Lower leg skin (tissue), 2 donors: ENCODE results near the genes GPR82 and KRBOX4.

- PRO-cap, result unidirectional peak, minus-strand start at chrX:41449727
- RAMPAGE, long total RNA, 2 experiments, result no peak in any of the 2 experiments
Observed at GRCh38 chrX:41449427-41450104, 2.4 kb downstream of the NYX start.

- PRO-cap, result no peak
- RAMPAGE, long total RNA, 2 experiments, result start-site peak on the minus strand in 1 of 2 experiments, at chrX:41520376-41520753 at its widest, 8 reads per replicate
Observed at GRCh38 chrX:41520234-41520795, 73.2 kb downstream of the NYX start.

- PRO-cap, result no peak
- RAMPAGE, long total RNA, 2 experiments, result no peak in any of the 2 experiments
Observed at GRCh38 chrX:41686749-41687200, 2.0 kb upstream of the GPR34 start.

DNA sequence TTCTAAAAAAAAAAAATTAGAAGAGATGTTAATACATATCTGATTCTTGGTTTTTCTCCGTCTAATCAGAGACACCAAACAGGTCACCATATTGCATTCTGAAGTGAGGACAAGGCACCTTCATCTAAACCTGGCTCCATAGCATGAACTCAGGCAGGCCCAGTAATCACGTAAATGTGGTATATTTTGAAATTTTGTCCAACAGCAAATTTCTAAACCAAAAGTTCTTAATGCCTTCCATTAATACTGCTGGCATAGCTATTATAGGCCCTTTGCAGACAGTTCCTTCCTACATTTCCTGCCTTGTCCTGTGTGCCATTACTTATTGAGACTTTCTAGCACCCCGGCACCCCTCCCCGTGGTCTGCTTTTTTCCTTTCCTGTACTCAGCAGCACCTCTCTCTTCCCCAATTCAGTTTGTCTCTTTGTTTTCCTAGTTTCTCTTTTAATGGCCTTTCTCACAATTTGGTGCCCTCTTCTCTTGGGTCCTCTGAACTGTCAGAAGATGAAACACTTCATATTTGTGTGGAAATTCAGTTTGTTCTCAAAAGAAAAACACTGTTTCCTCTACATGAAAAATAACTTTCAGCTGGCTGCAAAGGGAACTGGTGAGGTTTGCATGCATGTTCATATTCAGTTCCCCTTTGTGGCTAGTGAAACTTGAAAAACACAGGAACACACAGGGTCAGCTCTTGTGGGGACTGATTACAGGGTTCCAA, 16.9 kb downstream of the GPR34 start:
- PRO-cap, result no peak
- RAMPAGE, long total RNA, 2 experiments, result no peak in any of the 2 experiments

DNA sequence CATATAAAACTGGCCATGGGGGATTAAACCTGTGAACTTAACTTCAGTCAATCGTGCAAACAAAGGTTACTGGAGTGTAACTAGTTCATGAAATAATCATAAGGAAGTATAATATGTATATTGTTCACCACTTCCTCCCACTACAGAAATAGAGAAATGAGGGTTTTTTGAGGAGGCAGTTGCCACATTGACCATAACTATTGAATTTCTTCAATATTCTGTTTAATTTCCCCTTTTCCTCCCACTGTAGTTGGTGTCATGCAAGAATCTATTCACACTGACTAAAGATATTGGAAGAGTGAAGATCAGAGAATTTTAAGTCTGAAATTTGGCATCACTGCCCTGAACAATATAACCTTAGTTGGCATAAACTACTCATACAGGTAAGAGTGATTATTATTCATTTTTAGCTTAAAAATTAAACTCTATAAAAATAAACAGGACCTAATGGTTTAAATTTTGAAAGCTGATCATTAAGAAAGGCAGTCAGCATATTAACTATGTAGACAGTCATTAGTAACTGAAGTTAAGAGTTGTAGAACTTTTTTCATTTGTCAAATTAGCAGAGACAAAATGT, at the start of gene GPR82:
TSS of gene GPR82 (plus strand) at position 275 of the 577 bp plus-strand sequence.
- PRO-cap, result no peak
- RAMPAGE, long total RNA, 2 experiments, result no peak in any of the 2 experiments

GRCh38 chrX:41733756-41734363, 9.9 kb downstream of the GPR82 start:
- PRO-cap, result no peak
- RAMPAGE, long total RNA, 2 experiments, result no peak in any of the 2 experiments

GRCh38 chrX:43618491-43618826, 37.6 kb upstream of the MAOA start:
- PRO-cap, result no peak
- RAMPAGE, long total RNA, 2 experiments, result no peak in any of the 2 experiments

- PRO-cap, result no peak
- RAMPAGE, long total RNA, 2 experiments, result no peak in any of the 2 experiments
Observed at GRCh38 chrX:43655183-43655977, 719 bp upstream of the MAOA start.

- PRO-cap, result no peak
- RAMPAGE, long total RNA, 2 experiments, result no peak in any of the 2 experiments
Observed at GRCh38 chrX:43658643-43658903, 2.5 kb downstream of the MAOA start.

DNA sequence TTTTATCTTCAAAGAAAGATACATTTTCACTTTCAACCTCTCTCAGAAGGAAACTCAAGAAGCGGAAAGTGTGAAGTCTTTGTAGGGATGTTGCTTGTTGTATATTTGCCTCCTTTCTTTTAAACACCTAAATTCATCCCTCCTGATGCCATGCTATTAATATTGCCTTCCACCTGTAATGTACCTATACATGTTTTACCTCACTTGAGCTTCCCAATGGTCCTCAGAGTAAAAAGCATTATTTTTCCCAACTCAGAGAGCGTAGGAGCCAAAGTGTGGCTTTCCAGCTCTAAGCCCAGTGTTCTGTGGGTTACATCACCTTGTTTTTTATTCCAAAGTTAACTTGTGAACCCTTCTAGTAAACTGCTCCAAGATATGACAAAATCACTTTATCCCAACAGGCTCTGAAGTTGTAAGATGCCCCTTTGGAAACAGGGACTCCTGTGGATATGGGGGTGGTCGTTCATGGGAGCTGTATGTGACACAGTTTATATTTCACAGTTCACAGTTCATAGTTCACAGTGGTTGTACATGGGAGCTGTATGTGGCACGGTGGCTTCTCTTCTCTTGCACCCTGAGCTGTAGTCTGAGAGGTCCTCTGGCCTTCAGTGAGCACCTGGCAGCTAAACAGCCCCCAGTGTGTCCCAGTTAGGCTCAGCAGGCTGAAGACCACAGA, 44.0 kb downstream of the MAOA start:
- PRO-cap, result no peak
- RAMPAGE, long total RNA, 2 experiments, result no peak in any of the 2 experiments

DNA sequence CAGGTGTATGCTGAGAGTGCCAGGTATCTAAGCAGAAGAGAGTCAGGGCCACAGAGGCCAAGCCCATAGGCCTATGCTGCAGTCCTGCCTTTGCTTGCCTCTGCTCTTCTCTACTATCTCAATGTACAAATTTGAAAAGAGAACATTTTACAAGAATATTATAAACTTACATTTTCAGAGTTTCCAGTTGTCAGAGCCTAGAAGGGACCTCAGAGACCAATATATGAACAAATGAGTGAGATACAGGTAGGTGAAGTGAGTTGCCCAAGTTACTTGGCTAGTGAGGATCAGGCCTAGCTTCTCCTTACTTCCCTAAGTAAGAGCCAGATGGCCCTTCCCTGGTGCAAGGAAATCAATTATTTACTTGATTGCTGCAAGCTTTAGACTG, 118.0 kb downstream of the EFHC2 start:
- PRO-cap, result no peak
- RAMPAGE, long total RNA, 2 experiments, result no peak in any of the 2 experiments

DNA sequence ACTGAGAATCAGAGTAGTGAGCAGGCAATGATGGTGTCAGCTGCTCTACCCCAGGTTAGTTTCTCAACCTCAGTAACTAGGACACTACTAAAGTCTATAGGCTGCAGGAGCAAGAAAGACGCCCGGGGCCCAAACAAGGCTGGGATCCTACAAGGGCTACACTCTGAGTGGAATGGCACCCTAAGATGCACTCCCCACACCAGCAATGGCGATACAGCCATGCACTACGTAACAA, 23.5 kb upstream of the EFHC2 start:
- PRO-cap, result no peak
- RAMPAGE, long total RNA, 2 experiments, result no peak in any of the 2 experiments

DNA sequence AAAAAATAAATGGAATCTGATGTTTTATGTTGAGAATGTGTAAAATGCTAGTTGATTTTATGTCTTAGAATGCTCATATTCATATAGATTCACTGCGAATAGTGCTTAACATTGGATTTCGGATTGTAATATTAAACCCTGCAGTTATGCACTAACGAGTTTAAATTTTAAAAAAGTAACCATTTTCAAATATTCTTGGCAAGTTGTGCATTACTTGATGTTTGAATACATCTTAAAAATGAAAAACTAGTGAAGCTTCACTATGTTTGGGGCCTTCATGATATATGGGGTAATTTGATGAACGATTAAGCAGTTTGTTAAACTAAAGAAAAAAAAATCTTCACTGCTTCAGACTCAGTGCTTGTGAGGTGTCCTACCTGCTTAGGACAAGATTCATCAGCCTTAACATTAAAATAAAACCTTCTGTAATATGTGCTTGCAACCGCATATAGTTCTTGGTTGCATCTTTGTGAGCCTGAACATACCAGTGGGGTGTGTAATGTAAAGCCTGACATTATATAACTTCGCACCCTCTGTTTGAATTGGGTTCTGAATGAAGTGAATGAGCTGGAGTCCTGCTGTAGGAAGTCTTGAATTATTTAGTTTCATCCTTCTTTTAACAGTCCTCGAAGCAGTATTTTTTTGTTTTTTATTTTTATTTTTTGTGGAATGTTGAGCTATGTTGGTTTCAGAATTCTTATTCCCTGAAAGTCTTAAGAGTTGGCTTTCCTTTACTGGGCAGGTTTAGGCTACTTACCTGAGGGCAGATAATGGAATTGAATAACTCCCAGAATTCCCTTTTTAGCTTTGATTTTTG, 3.0 kb downstream of the KDM6A start:
- PRO-cap, result no peak
- RAMPAGE, long total RNA, 2 experiments, result no peak in any of the 2 experiments

GRCh38 chrX:45517295-45517888, 316.7 kb upstream of the DIPK2B start:
- PRO-cap, result no peak
- RAMPAGE, long total RNA, 2 experiments, result no peak in any of the 2 experiments

- PRO-cap, result no peak
- RAMPAGE, long total RNA, 2 experiments, result no peak in any of the 2 experiments
Observed at GRCh38 chrX:45758974-45759584, 558.4 kb upstream of the DIPK2B start.

DNA sequence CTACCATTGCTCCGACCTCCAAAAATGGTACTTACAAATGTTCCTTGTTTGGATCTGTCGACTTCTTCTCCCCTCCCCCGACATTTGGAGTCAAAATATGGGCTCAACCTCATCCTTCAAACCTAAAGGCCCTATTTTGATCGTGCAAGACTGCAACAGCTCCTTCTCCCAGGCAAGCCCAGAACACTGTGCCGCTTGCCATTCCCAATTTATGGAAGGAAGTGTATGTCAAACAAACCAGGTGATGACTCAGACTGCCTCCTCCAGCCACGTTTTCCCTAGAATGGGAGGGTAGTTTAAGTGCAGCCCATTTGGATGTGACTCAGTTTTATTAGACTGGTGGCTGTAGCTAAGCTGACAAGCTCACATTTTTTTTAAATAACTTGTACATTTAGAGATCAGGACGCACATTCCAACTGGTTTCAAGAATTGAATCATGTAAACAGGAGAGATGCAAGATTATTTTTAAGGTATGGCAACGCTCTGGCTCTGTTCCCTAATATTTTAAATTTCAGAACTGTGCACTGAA, 570.5 kb upstream of the DIPK2B start:
- PRO-cap, result unidirectional peak, minus-strand start at position 190 of the sequence
- RAMPAGE, long total RNA, 2 experiments, result no peak in any of the 2 experiments

DNA sequence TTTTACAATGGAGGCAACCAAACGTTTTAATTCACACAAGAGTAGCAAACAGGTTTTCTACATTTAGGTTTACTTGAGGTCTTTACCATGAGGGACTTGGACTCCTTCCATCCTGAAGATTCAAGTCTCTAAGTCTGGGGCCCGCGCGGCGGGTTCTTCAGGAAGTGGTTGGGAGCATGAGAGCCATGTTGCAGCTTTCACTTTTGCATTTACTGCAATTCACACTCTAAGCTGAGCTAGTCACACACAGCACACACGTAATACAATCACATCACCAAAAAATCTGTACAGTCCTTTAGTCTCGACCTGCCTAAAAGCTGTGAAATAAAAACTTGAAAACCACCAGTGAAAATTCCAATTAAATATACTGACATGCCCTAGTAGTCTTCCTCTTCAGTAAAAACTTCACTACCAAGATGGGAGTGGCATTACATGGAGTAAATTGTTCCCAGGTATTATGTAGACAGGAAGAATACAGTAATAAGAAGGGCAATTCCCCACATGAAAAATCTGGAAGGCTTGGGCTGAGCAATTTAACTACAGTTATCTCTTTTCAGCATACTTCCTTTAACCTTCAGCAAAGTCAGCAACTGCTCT, 571.0 kb upstream of the DIPK2B start:
- PRO-cap, result no peak
- RAMPAGE, long total RNA, 2 experiments, result no peak in any of the 2 experiments

DNA sequence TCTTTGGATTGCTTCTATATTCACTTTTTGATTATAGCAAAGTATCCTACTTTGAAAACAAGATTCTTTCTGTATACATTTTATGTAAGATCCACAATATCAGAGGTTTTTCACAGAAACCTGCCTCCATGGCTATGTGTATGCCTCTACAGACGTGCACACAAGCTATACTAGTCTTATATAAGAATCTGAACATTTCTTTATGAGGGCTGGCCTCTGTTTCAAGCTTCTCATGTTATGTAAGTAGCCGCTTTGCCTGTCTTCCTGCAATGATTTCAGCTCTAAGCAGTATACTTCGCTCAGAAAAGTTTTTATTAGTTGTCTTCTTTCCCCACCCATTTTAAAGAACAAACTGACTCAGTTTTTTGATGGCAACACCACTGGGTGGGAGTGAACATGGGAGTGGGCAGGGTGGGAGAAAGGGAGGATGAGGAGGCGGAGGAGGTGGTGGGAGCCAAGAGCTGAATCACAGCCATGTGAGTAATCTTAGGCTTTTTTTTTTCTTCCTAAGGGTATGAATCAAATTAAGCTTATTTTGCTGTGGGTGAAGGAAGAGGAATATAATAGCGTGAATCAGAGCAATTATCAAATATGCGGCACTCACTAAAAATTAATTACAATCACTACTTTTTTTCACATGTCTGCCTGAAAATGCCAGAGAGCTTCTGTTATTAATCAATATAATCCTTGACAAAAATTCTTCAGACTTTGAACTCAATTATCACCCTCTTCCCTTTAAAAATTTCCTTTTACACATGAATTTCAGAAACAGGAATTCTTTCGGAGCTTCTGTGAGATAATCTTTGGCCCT, 574.3 kb upstream of the DIPK2B start:
- PRO-cap, result unidirectional peak, minus-strand start at position 283 of the sequence
- RAMPAGE, long total RNA, 2 experiments, result no peak in any of the 2 experiments

DNA sequence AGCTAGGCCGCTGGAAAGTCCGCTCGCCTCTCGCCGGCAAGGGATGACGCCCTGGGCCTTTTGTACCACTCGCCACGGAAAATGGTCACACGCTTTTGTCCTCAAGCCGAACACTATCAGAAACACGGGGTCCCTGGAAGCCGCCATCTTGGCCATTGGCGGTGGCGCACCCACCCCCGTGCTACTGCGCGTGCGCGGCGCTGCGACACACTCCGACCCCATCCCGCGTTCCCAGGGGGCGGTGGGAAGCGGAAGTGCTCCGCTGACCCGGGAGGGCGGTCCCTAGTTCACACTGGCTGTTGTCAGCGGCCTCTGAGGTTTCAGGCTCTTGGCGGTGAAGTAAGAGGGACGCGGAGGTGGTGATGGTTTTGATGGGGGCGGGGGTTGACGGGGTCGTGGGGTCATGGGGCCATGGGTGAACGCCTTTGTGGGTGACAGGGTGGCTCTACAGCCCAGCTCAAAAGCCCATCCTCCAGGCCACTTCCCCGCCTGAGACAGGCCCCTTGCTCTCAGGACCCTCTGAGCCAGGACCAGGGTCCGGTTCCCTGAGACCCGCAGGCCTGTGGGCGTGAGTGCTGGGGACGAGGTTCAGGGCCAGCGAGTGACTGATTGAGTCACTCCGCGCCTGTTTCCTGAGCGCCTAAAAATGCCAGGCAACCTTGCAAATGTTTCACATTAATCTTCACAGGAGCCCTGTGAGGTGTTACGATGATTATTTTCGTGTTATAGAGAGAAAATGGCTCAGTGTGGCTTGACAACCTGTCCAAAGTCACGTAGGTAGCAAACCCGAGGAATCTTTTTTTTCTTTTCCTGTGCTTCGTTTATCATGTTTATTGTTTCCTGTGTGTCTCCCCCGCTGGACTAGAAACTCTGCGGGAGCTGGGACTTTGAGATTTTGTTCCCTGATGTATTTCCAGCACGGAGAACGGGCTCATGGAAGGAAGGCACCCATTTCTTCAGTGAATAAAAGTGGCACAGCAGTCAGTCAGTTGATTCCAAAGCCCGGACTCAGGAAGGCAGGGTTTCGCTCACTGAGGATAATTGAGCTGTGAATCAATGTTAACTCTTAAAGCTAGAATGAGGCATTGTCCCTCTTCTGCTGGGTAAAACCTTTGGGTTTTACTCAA, at the start of gene KRBOX4:
TSS of gene KRBOX4 (plus strand) at position 290 of the 1,127 bp plus-strand sequence.
- PRO-cap, result bidirectional peak, plus-strand start at position 323 of the sequence, minus-strand start at position 157 of the sequence
- RAMPAGE, long total RNA, 2 experiments, result start-site peak on the plus strand in 2 of 2 experiments, centred at positions 302 to 307 of the sequence, 25 to 151 reads per replicate

- PRO-cap, result no peak
- RAMPAGE, long total RNA, 2 experiments, result no peak in any of the 2 experiments
Observed at GRCh38 chrX:46965246-46965833, 53.1 kb downstream of the JADE3 start.